Anterior vena cava (tissue), 1 donor: ENCODE results near the gene ESCO1.

GRCh38 chr18:13416829-13417274 lies 198.3 kb downstream of the LDLRAD4 start:
- PRO-cap, result no peak

GRCh38 chr18:13542100-13542448 lies 184.3 kb downstream of the FAM210A start:
- PRO-cap, result no peak

- PRO-cap, result no peak
Measured at GRCh38 chr18:13614566-13615308, 111.6 kb downstream of the FAM210A start.

DNA sequence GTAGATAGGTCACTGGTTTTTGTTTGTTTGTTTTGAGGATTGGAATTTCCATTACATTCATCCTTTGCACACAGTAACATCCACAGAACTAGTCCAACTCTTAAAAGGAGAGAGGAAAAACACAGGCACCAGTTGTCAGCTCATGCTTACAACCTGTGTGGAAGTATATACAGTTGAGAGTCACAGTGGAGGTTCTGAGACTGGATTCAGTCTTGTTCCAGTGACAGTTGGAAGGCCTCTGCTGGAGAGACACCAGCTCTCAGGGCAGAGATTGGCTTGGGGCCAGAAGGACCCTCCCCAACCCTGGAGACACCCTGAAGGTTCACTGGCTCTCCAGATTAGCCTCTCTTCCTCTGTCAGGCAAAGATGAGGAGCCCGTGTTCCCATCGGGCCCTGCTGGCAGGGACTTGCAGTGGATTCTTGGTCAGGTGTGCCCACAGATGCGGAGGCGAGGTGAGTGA lies 78.7 kb downstream of the FAM210A start:
- PRO-cap, result no peak

GRCh38 chr18:13654136-13654881 lies 72.0 kb downstream of the FAM210A start:
- PRO-cap, result no peak

DNA sequence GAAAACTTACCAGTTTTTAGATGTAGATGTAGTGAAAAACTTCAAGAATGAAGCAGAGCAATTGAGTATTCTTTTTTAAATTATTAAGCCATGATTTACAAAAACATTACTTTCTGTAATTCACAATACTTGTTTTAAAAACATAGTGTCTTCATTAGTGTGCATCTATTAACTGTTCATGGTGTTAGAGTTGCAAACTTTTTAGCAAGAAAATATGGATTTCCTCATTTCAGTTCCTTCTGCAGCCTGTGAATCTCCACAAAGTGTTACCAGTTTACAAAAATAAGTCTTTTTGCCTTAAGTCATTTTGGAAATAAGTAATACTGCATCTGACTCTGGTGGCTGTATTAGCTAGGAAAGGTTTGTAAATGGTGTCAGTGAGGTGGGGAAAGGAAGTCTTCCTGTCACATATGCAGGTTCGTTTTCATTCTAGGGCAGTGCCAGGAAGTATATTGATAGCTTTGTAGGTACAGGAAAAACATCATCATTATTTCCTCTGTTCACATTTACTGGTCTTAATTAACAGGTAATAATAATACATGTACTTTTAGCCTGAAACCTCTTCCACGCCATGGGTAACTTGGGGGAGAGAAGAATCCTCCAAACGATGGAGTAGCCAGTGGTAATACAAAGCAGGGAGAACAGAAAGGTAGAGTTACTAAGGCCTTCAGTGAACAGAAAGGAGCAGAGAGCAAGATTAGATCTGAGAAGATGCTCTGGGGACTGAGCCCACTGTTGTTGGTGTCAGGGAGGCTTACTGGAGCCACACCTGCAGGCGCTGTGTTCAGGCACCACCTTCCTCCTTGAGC lies 34.7 kb downstream of the RNMT start:
- PRO-cap, result no peak

DNA sequence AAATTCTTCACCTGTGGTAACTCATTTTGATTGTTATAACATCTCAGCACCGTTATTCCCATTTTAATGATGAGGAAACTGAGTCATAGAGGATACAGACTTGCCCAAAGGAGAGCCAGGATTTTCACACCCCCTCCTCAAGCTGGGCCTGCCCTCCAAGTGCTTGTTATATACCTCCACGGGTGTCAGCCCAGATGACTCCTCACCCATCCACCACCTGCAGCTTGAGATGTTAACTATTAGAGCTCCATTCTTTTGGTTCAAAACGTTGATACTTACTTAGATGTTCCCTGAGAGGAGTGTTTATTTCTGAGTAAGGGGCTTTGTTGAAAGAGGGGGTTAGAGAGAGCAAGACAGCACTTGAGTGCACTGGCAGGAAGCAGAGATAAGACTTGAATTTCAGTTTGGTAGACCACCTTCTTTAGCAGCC lies 37.1 kb downstream of the RNMT start:
- PRO-cap, result no peak

DNA sequence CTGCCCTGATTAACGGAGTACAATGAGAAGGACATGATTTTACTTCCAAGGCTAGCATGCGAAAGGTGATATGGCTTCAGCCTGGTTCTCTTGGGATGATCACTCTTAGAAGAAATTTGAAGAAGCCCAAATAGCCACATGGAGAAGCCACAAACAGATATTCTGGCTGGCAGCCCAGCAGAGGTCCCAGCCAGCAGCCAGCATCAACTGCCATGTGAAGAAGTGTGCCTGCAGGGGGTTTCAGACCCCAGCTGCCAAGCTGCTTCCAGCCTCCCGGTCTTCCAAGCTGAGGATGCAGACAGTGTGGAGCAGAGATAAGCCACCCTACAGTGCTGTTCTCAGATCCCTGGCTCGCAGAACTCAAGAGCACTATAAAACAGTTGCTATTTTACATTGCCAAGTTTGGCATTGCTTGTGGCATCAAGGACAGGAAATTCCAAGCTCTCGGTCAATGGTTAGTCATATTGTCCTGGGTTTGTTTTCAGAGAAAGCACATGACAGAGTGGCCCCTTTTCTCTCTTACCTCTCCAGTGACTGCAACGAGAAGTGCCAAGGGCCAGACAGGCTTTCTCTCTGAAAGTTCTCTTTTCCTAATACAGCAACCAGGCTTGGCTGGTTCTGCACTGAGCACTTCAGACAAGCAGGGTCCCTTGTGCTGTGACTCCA lies 223.6 kb downstream of the ANKRD30B start:
- PRO-cap, result no peak

DNA sequence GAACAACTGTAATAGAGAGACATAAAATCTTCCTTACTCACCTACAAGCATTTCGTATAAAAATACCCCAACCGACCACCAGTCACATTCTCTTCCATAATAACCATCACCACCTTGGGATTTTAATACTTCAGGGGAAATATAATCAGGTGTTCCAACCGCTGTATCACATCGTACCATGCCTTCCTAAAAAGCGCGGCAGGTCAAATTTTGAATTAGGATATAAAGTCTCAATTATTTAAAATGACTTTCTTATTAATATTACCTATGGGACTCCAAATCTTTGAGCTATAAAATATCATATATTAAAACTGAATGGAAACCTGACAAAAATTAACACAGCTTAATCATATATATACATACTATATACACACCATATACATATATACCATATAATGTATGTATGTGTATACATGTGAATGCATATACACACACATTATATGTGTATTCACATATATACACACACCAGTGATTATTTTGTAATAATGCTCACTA lies 69.0 kb downstream of the ROCK1 start:
- PRO-cap, result no peak

GRCh38 chr18:21600137-21601127 lies at the start of gene ESCO1:
ESCO1 (minus strand) TSS chr18:21600704.
- PRO-cap, result bidirectional peak, plus-strand start at chr18:21600856, minus-strand start at chr18:21600736; bidirectional peak, plus-strand start at chr18:21601215, minus-strand start at chr18:21601019

DNA sequence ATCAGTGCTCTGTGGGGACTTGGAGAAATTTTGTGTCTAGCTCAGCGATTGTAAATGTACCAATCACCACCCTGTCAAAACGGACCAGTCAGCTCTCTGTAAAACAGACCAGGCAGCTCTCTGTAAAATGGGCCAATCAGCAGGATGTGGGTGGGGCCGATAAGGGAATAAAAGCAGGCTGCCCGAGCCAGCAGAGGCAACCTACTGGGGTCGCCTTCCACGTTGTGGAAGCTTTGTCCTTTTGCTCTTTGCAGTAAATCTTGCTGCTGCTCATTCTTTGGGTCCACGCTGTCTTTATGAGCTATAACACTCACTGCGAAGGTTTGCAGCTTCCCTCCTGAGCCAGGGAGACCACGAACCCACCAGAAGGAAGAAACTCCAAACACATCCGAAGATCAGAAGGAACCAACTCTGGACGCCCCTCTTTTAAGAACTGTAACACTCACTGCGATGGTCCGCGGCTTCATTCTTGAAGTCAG lies 2.7 kb upstream of the ABHD3 start:
- PRO-cap, result no peak

- PRO-cap, result no peak
Measured at GRCh38 chr18:21735613-21736161, 4.9 kb upstream of the MIB1 start.

GRCh38 chr18:21765406-21766153 lies 25.0 kb downstream of the MIB1 start:
- PRO-cap, result no peak

GRCh38 chr18:21848981-21849482 lies 108.4 kb downstream of the MIB1 start:
- PRO-cap, result no peak

DNA sequence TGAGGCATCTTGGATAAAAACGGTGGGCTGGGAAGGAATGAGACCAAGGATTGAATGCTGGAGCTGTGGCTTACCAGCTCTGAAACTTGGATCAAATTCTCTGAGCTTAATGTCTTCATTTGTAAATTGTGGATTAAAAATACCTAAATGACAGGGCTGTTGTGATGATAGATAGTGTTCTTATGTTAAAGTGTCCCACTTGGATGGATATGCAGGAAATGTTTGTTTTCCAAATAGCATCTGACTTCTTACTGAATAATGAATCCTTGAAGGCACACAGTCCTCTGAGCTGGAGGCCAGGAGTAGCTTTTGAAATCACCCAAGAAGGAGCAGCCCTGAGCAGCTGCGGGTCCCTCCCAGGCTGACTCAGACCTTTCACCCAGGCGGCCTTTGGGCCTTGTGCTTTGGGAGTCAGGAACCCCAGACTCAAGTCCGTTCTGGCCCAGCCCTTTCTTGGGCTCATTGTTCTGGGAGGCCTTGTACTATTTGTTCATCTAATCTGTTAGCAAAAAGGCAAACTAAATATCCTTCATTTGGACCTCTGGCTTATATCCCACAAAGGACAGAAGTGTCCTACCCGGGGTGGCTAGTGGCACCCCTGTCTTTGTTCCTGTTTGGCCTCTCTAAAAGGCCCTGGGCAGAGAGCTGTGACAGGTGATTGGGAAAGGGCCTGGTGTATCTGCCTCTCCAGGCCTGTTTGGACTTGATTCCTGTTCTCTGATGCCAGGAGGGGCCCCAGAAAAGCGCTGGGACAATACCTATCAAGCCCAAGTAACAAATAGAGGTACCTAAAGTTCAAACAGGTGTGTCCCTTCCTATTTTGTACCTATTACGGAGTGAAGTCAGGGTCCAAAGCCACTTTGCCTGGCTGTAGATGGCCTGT lies 172.9 kb upstream of the GATA6 start:
- PRO-cap, result no peak

GRCh38 chr18:22113383-22113837 lies 56.0 kb upstream of the GATA6 start:
- PRO-cap, result no peak

GRCh38 chr18:22188125-22188541 lies 18.7 kb downstream of the GATA6 start:
- PRO-cap, result no peak

- PRO-cap, result no peak
Measured at GRCh38 chr18:22211594-22211959, 42.2 kb downstream of the GATA6 start.

GRCh38 chr18:22214627-22215407 lies 45.4 kb downstream of the GATA6 start:
- PRO-cap, result no peak

GRCh38 chr18:22286555-22287251 lies 117.3 kb downstream of the GATA6 start:
- PRO-cap, result unidirectional peak, minus-strand start at chr18:22286749